Thoracic aorta (tissue), 1 donor: ENCODE results near the genes DNAJA1, SMU1, ANKRD18B and UBAP1.

GRCh38 chr9:27701527-27702163, 128.4 kb upstream of the C9orf72 start:
- RAMPAGE, long total RNA: no peak

- RAMPAGE, long total RNA: no peak
Observed at GRCh38 chr9:28916316-28916707, 297.1 kb downstream of the LINGO2 start.

DNA sequence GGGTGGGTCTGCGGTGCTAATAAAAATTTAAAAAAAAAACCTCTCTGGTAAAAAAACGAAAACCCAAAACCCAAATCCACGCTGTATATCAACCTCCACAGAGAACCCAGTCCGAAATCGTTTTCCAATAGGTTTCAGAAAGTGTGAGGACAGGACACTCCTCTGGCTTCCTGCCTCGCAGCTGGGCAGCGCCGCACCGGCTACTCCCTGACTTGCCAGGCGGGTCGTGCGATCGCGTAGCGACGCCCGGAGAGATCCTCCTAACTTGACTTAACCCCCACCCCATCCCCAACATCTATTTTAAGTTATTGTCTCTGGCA, 868 bp downstream of the LINGO2 start:
- RAMPAGE, long total RNA: no peak

- RAMPAGE, long total RNA: start-site peak on the minus strand at chr9:33025073-33025152, 69 reads; start-site peak on the plus strand at chr9:33025229-33025285, 1,297 reads
Observed at GRCh38 chr9:33024556-33025397, at the start of gene DNAJA1. Gene DNAJA1, plus strand, starts transcription at chr9:33025273.

DNA sequence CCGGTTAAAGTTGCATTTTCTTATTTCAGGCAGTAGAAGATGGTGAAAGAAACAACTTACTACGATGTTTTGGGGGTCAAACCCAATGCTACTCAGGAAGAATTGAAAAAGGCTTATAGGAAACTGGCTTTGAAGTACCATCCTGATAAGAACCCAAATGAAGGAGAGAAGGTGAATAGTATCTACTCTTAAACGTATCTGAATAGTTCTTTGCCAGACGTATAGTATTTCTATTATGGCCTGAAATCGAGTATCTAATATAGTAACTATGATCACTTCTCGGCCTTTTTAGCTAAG, 1.3 kb downstream of the DNAJA1 start:
- RAMPAGE, long total RNA: no peak

- RAMPAGE, long total RNA: start-site peak on the minus strand at chr9:33073642-33073646, 21 reads
Observed at GRCh38 chr9:33073380-33073888, 3.0 kb downstream of the SMU1 start.

GRCh38 chr9:33075649-33076980, at the start of gene SMU1:
Gene SMU1, minus strand, starts transcription at chr9:33076674.
- RAMPAGE, long total RNA: start-site peak on the minus strand at chr9:33076634-33076671, 598 reads

- RAMPAGE, long total RNA: no peak
Observed at GRCh38 chr9:33133267-33134430, 33.5 kb downstream of the B4GALT1 start.

DNA sequence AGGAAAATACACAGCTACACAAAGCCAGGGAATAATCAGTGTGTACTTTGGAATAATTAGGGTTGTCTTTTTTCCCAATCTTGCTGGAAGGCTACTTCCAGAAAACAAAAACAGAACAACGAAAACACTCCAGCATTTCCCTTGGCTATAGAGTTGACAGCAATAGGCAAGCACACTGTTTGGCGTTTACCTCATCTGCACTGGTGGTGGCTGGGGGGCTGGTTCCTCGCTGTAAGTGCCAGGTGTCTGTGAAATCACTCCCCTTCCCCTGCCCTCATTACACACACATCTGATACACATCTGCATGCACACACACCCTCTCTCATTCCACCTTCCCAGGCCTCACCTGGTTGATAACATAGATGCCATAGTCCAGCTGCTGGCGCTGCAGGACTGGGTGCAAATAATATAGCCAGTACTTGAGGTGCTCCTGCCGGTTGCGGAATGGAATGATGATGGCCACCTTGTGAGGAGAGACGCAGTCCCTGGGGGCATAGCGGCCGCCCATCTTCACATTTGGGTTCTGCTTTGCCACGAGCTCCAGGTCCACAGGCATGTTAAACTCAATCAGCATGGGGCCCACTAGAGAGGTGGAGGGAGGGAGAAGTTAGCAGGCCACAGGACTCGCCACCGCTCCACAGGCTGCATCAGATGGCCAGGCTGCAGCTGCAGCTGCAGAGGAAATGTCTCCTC, 32.1 kb downstream of the B4GALT1 start:
- RAMPAGE, long total RNA: no peak

DNA sequence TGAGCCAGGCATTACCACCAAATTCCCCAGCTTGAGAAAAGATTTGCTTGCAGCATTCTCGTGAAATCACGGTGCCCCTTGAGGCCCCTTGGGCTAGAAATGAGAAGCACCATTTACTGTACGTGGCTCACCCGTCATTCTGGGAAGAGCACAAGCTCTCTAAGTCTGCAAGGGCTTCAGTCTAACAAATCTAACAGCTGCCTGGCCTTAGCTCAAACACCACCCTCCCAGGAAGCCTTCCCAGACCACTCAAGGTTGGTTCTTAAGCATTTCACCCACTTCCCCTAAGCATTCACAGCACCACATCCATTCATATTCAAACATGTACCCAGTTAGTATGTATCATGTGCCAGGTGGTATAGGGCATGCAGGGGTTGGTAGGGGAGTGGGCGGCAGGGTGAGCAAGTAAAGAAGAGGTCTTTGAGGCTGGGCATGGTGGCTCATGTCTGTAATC, 26.3 kb downstream of the B4GALT1 start:
- RAMPAGE, long total RNA: no peak

DNA sequence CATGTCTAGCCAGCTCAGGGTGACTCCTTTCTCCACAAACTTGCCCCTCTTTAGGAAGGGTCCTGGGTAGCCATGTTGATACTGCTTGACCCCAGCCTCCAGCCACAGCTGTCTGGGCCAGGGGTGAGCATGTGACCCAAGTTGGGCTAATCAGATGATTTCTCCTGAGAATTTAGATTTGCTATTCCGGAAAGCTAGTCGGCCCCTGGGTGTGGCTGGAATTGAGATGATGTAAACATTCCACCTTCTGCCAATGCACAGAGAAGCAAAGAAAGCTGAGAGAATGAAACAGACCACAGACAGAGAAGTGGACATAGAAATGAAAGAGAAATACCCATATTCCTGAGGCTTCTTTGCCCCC, 17.8 kb upstream of the B4GALT1 start:
- RAMPAGE, long total RNA: no peak

GRCh38 chr9:33256744-33257229, 7.7 kb downstream of the BAG1 start:
- RAMPAGE, long total RNA: no peak

- RAMPAGE, long total RNA: no peak
Observed at GRCh38 chr9:33262627-33263031, 1.9 kb downstream of the BAG1 start.

GRCh38 chr9:33403851-33404495, 1.6 kb upstream of the AQP7 start:
- RAMPAGE, long total RNA: no peak

- RAMPAGE, long total RNA: no peak
Observed at GRCh38 chr9:33446059-33446257, 1.4 kb downstream of the AQP3 start.

GRCh38 chr9:33446258-33447334, 797 bp downstream of the AQP3 start:
- RAMPAGE, long total RNA: no peak

GRCh38 chr9:33523884-33525053, at the start of gene ANKRD18B:
Gene ANKRD18B, plus strand, starts transcription at chr9:33524251.
- RAMPAGE, long total RNA: no peak

GRCh38 chr9:33923643-33924552, 106.9 kb downstream of the UBE2R2 start:
- RAMPAGE, long total RNA: no peak

DNA sequence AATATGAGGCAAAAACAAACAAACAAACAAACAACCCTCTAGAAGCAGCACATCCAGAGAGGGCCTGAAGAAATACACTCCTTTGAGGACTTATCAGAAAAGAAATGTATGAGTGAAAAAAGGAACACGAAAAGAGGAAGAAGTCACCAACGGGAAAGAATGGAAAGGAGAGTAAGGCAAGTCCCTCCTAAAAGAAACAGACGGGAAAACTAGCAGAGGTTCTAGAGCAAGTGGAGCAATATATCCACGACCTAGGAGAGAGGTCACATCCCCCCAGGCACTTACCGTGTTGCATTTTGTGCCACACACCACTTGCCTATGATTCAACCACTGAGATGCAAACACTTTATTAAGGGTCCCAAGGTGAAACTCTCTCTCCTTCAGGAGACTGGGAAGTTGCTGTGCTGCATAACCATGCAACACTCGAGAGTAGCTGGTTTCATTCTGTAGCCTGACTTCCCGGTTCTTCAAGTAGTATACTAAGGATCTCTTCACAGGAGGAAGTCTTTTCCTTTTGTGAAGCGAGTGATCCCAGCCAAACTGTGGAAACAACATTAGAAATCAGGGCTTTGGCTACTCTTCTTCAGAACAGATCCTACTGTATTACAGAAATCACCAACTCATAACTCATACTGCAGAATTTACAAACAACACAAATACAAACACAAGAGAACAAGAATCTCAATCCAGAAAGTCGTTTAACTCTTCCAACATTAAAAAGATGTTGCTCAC, 1.6 kb downstream of the DCAF12 start:
- RAMPAGE, long total RNA: no peak

GRCh38 chr9:34178735-34179706, at the start of gene UBAP1:
Gene UBAP1, plus strand, starts transcription at chr9:34179043.
- RAMPAGE, long total RNA: start-site peak on the plus strand at chr9:34179012-34179063, 214 reads; start-site peak on the plus strand at chr9:34179306-34179417, 18 reads